BE2C (cell line): ENCODE measurements around the gene ZNF606.

- RRBS = no CpG with 5 or more reads among the region's 13 CpGs
Observed at GRCh38 chr19:57867703-57868487, 18.2 kb downstream of the ZNF587 start.

GRCh38 chr19:58002633-58003000 is at the start of gene ZNF606:
Gene ZNF606 (minus strand): TSS chr19:58002820.
- RRBS = 1% methylated on average over 31 of the region's 43 CpGs

DNA sequence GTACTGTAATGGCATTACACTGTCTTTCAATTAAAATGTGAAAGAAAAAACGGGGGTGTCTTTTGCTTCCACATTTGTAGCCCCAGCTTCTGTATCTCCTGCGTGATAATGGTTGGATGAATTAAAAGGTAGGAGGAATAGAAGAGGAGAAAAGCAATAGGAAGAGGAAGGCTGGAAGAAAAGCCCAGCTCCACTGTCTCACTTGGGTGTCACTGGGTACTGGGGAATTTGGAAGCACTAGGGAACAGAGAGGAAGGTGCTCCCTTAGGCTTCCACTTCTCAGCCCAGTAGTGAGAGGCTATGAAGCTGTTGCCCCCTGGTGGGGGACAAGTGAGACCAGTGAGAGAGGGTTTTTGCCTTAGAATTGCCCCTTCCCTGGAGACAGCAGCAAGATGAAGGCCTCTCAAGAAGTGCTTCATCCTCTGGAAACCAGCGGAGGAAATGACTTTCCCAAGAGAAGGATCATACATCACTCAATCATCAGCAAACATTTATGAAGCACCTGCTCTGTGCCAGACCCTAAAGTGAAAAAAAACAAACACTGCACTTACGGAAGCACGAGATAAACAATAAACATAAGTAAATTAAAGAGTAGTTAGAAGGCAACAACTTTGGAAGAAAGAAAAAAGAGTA is 4.7 kb upstream of the ZNF606 start:
- RRBS = no CpG with 5 or more reads among the region's 5 CpGs

- RRBS = no CpG with 5 or more reads among the region's 5 CpGs
Observed at GRCh38 chr19:58278118-58278387, 702 bp upstream of the ZNF8 start.

GRCh38 chr19:58355728-58357055 is 2.9 kb upstream of the A1BG start:
- RRBS = 93% methylated on average over 39 of the region's 133 CpGs

- RRBS = 87% methylated on average over 1 of the region's 9 CpGs
Observed at GRCh38 chr19:58394470-58394870, 986 bp upstream of the RNF225 start.

- RRBS = no CpG with 5 or more reads among the region's 15 CpGs
Observed at GRCh38 chr19:58417186-58417844, 8.9 kb downstream of the ZNF584 start.

DNA sequence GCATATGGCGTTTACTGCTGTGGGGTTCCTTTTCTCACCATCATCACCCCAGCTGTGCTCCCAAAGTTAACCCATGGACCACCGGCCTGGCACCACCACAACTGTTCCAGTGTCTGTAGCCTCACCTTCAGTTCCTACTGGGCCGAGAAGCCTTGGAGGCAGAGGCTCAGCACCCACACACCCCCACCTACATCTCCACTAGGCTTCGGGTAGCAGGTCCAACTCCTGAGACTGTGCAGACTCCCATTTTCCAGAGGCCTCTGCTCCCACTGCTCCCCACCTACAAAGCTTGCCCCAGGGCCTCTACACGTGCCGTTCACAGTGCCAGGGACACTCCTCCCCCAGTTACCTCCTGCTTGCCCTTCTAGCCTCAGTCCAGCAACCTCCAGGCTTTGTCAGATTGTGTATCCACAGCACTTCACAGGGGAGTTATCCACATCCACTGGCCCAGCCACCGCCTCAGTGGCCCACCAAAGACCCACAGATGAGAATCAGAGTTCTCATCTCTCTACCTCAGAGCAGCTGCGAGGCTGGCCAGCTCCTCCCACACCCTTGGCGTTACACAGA is 14.1 kb downstream of the SLC27A5 start:
- RRBS = no CpG with 5 or more reads among the region's 9 CpGs

- RRBS = no CpG with 5 or more reads among the region's 10 CpGs
Observed at GRCh38 chr19:58509803-58510494, 1.8 kb downstream of the SLC27A5 start.

DNA sequence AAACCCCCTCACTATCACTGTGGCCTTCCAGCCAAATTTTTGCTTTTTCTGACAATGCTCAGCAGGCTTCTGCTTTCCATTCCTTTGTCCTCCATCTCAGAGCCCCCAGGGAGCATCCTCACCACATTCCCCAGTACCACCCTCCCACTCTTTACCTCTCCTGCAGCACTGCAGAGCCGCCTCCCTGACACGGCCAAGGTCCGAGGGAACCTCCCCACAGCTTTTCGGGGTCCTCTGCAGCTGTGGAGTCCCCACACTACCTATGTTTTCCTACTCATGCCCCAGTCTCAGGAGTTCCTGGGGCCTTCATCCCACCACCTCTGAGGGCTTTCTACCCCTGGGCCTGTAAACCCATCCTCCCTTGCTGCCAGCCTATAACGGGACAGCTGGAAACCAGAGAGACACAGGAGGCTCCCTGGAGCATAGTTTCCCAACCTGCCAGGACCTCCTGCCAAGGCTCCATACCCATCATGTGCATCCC is 3.9 kb upstream of the SLC27A5 start:
- RRBS = no CpG with 5 or more reads among the region's 5 CpGs

DNA sequence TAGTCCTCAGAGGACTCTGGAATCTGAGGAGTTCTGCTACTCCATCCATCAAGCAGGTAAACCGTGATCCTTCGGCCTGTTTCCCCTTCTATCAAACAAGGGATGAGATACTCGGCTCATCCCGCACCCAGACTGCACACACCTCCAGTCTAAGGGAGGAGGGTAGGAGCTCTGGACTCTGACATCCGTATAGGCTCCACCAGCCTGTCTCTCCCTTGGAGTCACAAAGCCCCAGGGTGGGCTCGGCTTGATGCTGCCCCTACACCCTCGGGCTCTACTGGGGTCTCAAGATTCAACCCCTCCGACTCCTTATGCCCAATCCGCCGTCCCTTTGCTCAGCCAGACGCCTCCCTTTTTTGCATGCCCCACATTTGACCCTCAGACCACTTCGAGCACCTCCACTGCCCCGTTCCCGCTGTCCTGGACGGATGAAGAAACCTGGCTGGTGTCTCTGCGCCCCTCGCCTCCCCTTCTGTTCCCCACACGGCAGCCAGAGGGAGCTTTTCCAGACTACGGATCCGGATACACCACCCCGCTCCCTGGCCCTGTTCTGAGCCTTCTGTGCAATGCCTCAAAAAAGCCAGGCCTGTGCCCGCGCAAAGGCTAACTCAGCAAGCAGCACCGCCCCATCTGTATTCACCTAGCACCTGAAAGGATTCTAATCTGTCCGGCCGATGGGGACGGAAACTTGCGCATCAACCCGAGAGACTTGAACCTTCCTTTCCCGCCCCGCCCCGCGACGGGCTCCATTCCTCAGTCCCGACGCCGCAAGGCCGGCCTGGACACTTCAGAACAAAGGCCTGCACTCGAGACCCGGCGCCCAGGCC is 774 bp downstream of the ZBTB45 start:
- RRBS = 2% methylated on average over 10 of the region's 41 CpGs

GRCh38 chr19:58546194-58547286 is 2.7 kb downstream of the TRIM28 start:
- RRBS = no CpG with 5 or more reads among the region's 5 CpGs

DNA sequence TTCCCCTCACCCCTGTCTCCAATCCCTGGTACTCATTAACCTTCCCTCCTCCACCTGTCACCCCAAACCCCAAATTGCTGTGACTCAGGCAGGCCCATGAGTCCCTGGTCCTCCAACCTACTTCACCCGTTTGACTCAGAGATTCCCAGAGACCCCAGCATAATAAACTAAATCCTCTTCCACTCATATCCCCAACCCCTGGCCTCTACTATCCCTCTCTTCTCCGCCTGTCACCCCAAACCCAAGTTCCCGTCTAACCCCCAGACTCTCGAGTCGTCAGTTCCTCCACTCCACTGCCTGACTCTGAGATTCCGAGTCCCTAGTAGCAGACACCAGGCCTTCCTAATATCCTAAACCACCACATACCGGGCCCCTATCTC is 711 bp downstream of the UBE2M start:
- RRBS = no CpG with 5 or more reads among the region's 7 CpGs

DNA sequence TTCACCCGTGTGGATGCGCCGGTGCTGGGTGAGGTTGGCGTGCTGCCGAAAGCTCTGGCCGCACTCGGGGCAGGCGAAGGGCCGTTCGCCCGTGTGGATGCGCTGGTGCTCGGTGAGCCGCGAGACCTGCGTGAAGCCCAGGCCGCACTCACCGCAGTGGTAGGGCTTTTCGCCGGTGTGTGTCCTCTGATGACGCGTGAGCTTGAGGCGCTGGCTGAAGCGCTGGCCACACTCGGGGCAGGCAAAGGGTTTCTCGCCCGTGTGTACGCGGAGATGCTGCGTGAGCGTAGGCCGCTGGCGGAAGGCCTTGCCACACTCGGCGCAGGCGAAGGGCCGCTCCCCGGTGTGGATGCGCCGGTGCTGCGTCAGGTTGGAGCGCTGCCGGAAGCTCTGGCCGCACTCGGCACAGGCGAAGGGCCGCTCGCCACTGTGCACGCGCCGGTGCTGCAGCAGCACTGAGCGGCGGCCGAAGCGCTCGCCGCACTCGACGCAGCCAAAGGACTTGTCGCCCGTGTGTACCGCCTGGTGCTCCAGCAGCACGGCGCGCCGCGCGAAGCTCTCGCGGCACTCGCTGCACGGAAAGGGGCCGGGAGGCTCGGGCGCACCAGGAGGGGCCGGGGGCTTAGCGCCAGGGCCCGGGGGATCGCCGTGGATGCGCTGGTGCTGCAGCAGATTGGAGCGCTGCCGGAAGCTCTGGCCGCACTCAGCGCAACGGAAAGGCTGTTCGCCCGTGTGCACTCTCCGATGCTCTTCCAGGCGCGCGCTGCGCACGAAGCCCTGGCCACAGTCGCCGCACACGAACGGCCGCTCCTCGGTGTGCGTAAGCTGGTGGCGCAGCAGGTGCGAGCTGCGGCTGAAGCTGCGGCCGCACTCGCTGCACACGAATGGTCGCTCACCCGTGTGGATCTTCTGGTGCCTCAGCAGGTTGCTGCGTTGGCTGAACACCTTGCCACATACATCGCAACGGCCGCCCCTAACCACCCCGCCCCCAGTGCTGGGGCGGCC is 4.1 kb upstream of the UBE2M start:
- RRBS = 3% methylated on average over 15 of the region's 116 CpGs

GRCh38 chr19:58581135-58581816 is 8.1 kb upstream of the MZF1 start:
- RRBS = no CpG with 5 or more reads among the region's 42 CpGs